ENCODE data around the genes SPDYE1 and AEBP1.

DNA sequence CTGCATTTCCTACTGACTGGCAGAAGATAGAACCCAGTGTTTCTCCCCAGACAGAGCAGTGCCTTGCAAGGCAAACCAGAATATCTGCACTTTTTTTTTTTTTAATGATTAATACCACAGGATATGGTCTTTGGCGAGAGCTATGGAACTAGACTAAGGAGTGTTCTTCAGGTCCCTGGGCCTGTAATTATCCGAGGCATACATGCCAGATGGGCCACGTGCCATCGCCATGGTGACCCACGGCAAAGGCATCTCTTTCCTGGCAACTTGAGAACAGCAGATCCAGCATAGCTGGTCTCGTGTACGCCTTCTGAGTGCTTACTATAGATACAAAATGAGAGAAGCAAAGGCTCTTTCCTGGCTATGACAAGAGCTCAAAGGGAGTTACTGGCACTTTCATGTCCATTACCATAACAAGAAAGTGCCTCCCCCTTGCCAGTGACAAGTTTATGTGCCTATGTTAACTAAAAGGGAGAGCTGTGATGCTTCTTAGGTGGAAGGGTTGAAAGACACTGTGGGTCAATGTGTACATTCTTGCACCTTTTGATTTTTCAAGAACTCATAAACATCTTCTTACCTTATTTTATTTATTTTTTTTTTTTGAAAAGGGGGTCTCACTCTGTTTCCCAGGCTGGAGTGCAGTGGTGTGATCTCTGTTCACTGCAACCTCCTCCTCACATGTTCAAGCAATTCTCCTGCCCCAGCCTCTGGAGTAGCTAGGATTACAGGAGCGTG, 26.0 kb upstream of the GLI3 start:
- PRO-cap = no peak

GRCh38 chr7:42292881-42293653, 56.1 kb upstream of the GLI3 start:
- PRO-cap = no peak

- PRO-cap = no peak
Measured at GRCh38 chr7:42931780-42931982, 293 bp downstream of the PSMA2 start.

DNA sequence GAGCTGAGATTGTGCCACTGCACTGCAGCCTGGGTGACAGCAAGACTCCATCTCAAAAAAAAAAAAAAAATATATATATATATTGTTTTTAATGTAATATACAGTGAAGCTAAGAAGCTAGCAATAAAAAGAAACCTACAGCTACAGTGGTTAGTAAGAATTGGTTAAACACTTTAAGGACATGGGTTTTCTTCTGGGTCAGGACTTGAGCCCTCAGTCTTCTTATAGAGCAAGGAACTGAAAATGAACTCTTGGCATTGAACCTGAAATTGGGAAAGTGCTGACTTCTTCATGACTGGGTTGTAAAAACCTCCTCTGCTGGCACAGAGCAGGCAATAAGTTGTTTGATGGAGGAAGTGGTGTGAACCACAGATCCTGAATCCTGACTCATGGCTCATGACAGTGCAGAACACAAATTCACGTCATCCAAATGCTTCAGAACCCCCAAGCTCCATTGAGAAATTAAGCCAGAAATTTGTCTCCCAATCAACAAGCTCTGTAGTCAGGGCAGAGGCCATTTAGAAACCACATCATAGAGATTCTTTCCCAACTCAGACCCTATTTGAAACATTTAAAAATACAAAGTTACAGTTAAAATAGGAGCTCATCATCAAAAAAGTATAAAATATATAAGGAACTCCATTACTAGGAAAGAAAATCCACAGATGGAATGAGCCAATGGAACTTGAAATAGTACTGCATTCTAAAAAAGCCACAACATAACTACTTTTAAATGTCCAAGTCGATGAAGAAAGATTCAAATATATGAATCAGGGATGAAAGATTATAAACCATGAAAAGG, 10.4 kb upstream of the STK17A start:
- PRO-cap = no peak

GRCh38 chr7:43577394-43577949, 5.4 kb upstream of the STK17A start:
- PRO-cap = no peak

DNA sequence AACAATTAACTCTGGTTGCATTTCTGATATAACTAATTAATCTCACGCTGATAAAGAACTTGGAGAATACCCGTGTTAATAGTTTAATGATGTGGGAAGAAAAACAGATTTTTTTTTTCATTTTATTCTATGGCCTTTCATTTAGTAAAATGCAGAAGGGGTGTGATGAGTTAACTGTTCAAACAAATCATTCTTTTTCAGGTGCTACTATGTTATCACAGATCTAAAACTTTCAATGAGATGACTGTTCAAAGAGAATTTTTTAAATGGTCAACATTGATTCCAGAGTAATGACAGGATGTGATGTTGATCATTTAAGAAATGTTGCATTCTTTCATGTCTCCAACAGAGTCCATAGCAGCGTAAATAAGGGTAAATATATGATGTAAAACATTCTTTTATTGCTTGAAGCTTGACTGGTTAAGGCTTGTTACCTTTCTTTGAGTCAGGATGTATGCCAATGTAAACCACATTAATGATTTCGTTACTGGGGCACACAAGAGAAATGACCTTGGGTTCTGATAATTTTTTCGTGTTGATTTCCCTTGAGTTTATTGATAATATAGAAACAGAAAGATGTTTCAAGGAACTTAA, 3.3 kb downstream of the STK17A start:
- PRO-cap = no peak

- PRO-cap = no peak
Measured at GRCh38 chr7:43838649-43839124, 30.6 kb downstream of the MRPS24 start.

GRCh38 chr7:43997658-43998122, at the start of gene SPDYE1:
SPDYE1 (plus strand) TSS chr7:43997897.
- PRO-cap = no peak

GRCh38 chr7:44073370-44074406, 8.3 kb upstream of the PGAM2 start:
- PRO-cap = bidirectional peak, plus-strand start at chr7:44074245, minus-strand start at chr7:44074154

DNA sequence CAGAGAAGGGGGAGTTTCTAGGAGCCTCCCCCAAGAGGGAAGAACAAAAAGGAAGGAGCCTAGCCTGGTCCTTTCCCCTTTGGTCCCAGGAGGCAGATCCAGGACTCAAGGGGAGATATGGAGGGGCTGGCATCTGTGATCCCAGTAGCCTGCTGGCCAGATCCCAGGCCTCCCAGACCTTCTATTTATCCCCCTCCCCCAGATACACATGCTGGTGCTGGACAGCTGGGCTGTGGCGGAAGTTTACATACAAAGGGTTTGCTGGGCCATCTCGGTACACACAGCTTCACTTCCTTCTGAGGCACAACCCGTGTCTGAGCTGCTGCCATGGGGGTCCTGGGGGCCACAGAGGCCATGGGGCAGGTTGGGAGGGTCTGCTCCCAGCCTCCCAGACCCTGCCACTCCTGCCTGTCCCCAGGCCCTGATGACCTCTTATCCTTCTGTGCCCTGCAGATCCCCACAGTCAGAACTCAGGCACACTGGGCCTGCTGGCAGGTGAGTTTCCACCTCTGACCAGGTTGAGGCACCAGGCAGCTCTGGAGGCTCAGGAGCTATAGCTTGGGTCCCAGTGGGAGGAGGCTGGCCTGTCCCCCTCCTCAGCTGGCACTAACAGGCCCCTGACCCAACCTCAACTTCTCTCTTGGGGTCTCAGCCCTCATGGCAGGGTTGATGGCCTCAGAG, 3.0 kb upstream of the AEBP1 start:
- PRO-cap = no peak

DNA sequence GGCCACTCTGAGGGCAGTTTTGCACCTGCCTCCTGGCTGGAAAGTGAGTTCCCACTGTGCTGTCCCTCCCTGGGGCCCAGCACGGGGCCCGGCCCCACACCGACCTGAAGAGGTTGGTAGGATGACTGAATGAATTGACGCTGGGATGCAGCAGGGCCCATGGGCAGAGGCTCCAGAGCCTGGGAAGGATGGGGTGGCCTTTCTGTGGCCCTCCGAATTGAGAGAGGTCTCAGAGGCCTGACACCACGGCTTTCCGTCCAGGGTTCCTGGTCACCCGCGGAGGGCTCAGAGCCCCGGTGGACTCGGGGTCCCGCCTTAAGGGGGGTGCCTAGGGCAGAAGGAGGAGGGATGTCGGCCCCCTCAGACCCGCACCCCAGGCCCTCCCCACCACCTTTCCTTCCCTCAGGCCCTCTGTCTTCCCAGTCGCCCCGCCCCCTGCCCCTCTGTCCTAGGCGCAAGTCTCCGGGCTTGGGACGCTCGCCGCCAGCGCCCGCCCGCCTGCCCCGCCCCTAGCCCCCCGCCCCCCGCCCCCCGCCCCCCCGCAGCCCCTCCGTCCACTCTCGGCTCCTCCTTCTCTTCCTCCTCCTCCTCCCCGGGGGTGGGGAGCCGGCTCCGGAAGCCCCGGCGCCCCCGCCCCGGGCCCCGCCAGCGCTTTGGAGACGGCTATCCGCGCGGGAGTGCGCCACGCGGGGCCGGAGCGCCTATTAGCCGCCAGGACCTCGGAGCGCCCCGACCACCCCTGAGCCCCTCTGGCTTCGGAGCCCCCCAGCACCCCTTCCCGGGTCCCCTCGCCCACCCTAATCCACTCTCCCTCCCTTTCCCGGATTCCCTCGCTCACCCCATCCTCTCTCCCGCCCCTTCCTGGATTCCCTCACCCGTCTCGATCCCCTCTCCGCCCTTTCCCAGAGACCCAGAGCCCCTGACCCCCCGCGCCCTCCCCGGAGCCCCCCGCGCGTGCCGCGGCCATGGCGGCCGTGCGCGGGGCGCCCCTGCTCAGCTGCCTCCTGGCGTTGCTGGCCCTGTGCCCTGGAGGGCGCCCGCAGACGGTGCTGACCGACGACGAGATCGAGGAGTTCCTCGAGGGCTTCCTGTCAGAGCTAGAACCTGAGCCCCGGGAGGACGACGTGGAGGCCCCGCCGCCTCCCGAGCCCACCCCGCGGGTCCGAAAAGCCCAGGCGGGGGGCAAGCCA, at the start of gene AEBP1:
AEBP1 (plus strand) TSS at position 645 of the 1,190 bp plus-strand sequence.
- PRO-cap = unidirectional peak, plus-strand start at position 656 of the sequence

DNA sequence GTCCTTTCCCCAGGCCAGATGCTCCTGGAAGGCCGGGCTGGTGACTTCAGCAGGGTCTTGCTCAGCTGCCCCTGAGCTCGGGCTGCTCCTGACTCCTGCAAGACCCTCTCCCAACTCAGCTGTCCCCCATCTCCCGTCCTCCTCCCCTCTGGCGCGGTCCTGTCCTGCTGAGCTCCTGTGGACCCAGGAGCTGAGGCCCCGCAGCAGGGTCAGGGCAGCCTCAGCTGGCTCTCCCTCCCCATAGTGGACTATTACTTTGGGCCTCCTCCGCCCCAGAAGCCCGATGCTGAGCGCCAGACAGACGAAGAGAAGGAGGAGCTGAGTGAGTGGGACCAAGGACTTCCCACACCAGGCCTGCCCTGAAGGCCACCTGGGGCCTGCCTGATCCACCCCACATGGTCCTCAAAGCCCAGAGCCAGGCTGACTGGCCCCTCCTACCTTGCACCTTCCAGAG, 4.5 kb downstream of the AEBP1 start:
- PRO-cap = no peak

GRCh38 chr7:44147374-44147849, 6.3 kb upstream of the MYL7 start:
- PRO-cap = no peak

- PRO-cap = no peak
Measured at GRCh38 chr7:44240923-44241456, 40.2 kb downstream of the YKT6 start.

DNA sequence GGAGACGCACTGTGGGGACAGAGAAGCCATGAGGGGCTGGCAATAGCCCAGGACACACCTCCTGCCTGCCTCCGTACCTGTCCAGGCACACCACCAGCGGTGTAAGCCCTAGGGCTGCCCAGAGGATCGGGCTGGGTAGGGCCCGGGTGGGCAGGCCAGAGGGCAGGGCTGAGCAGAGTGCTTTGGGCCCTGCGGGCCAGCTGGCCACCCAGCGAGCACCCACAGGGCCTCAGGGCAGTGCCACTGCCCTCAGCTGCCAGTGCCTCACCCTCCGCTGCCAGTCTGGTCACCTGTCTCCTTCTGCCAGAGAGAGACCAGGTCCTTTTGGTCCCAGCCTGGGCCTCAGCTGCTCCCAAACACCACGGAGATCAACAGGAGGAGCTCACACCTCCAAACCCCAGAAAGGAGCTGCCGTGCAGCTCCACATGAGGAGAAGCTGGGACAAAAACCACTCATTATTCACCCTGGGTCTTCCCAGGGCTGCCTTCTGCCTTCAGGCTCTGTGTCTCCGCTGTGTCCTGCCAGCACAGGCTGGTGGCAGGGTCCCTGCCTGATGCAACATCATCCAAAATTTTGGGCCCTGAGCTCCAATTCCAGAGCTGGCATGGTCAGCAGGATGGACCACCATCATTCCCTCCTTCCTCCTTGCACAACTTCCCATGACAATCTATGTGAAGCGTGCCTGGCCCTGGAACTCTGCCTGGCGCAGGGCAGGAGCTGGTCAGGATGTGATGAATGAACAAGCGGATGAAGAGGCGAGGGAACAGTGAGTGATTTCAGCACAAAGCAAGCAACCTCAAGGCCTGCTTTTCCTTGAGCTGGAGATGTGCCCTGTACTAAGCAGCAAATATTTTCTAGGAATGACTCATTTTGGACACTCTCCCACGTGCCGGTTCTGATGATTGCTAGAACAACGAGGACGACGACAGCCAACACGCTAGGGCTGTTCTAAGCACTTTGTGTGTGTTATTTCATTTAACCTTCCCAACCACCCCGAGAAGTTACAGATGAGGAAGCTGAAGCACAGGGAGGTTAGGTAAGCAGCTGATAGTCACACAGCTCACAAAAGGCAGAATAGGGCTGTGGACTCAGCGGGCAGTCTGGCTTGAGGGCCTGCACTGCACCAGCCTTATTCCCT, 58.5 kb downstream of the YKT6 start:
- PRO-cap = no peak

GRCh38 chr7:44264167-44264858, 61.1 kb downstream of the CAMK2B start:
- PRO-cap = no peak

DNA sequence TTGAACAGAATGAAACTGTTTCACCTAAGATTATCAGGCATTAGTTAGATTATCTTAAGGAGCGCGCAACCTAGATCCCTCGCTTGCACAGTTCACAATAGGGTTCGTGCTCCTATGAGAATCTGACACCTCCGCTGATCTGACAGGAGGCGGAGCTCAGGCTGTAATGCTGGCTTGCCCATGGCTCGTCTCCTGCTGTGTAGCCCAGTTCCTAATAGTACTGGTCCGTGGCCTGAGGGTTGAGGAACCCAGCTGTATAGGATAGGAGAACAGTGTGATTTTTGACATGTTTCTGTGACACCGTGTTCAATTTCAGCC, 31.8 kb downstream of the CAMK2B start:
- PRO-cap = no peak

- PRO-cap = no peak
Measured at GRCh38 chr7:44310173-44310766, 15.1 kb downstream of the CAMK2B start.

DNA sequence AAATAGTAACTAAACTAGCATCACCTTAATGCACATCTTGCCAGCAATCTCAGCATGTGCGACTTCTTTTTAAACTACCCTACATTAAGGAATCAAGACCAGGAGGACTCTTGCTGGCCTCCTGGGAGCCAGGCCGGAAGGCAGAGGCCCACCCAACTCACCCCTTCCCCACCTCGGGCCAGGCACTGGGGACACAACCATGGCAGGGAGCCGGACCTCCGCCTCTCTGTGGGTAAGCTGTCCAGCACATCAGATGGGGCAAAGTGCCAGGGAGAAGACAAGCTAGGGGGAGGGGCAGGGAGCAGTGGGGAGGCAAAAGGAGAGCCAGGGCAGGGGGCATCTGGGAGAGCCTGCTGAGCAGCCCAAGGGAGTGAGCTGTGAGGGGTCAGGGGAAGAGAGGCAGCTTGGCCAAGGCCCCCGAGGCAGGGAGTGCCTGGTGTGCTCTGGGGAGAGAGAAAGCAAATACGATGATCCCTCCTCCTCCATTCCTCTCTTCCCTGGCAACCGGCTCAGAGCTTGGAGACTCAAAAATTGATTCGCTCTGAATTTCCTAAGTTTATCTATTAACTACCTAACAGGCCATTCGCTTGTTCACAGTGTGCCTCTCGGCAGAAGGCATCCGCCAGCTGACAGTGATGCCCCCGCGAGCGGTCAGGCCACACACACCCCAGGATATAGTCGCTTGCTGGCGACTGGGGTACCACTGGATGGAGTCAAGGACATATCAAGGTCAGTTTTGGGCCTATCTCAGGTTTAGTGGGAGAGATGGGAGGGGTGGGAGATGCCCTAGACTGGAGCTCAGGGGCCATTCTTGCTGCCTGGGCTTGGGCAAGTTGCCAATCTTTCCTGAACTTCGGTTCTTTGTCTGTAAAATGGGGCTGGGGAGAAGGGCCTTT, 4.5 kb downstream of the CAMK2B start:
- PRO-cap = no peak

GRCh38 chr7:44467315-44467702, 23.1 kb downstream of the NUDCD3 start:
- PRO-cap = no peak